Hematopoietic multipotent progenitor cell (in vitro differentiated cells): Measurements from ENCODE around the genes OGDHL and ASAH2B.

DNA sequence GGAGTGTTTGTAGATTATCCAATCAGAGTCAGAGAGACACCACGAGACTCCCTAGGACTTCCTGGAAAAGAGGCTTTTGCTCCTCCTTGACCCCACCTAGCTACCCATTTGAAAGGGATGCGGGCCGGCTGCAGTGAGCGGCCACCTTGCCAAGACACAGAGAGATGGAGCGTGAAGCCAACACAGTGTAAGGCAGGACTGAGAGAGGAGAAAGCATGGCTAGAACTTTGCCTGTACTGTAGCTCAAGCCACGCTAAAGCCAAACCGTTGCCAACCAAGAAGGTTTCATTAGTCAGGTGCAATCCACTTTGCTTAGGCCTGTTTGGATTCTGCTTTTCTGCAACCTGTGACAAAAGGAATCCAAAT, 3.4 kb upstream of the GDF2 start:
- CAGE, long polyA plus RNA = no peak

GRCh38 chr10:47330531-47331128, 8.4 kb downstream of the GDF2 start:
- CAGE, long polyA plus RNA = no peak

DNA sequence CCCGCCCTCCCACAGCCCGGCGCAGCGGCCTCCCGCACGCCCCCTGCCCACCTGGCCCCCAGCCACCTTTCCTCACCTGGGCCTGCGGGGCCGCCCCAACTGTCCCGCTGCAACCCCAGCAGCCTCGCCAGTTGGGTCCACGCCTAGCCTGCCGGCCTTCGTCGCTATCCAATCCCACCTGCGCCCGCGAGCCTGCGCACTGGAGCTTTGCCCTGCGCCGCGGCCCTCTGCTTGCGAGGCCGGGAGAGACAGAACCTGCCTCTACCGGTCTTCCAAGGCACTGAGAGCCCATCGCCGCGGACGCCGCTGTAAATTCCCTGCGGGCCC, 134.2 kb downstream of the FRMPD2 start:
- CAGE, long polyA plus RNA = no peak

GRCh38 chr10:48287563-48288611, 13.4 kb upstream of the FRMPD2 start:
- CAGE, long polyA plus RNA = no peak

- CAGE, long polyA plus RNA = no peak
Observed at GRCh38 chr10:48317083-48317629, 10.7 kb downstream of the MAPK8 start.

- CAGE, long polyA plus RNA = no peak
Observed at GRCh38 chr10:48369473-48369971, 63.0 kb downstream of the MAPK8 start.

DNA sequence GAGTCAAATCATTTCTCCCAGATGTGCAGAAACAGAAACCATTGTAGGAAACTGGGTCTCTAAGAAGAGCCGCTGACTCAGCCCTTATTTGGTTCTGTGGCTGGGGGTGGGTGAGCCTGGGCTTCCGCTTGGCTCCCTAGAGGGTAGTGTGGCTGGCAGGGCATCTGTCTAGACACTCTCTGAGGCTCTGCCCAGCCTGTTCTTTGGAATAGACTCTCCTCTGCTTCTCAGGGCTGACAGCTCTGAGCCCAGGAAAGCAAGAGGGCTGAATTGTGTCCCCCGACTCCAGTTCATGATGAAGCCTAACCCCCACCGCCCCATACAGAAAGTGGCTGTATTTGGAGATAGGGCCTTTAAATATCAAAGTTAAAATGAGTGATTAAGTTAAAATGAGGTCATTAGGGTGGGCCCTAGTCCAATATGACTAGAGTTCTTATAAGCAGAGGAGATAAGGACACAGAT, 29.6 kb upstream of the ARHGAP22 start:
- CAGE, long polyA plus RNA = no peak

DNA sequence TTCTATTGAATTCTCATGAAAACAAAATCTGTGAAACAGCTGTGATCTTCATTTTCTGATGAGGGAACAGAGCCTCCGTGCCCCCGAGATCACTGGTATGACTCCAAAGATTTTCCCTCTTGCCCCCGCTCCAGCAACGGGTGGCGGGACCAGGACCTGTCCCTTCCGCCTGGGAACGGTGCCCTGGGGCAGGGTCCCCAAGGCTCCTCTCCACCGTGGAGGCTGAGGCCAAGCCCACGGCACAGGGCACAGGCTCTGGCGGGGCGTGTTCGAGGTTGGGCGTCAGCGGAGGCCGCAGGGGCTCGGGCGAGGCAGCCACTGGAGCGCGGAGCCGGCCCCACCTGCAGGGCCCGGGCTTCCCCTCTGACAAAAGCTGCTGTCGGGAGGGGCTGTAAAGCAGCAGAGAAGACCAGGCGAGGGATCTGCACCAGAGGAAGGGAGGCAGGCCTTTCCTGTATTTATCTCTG, 13.2 kb upstream of the WDFY4 start:
- CAGE, long polyA plus RNA = no peak

- CAGE, long polyA plus RNA = no peak
Observed at GRCh38 chr10:49076910-49077750, 38.2 kb downstream of the VSTM4 start.

- CAGE, long polyA plus RNA = no peak
Observed at GRCh38 chr10:49272101-49273524, 26.4 kb upstream of the C10orf71 start.

GRCh38 chr10:49761380-49762501, at the start of gene OGDHL:
Gene OGDHL (minus strand): TSS chr10:49762323.
- CAGE, long polyA plus RNA = no peak

GRCh38 chr10:49988502-49988877, 284 bp downstream of the AGAP6 start:
- CAGE, long polyA plus RNA = no peak

DNA sequence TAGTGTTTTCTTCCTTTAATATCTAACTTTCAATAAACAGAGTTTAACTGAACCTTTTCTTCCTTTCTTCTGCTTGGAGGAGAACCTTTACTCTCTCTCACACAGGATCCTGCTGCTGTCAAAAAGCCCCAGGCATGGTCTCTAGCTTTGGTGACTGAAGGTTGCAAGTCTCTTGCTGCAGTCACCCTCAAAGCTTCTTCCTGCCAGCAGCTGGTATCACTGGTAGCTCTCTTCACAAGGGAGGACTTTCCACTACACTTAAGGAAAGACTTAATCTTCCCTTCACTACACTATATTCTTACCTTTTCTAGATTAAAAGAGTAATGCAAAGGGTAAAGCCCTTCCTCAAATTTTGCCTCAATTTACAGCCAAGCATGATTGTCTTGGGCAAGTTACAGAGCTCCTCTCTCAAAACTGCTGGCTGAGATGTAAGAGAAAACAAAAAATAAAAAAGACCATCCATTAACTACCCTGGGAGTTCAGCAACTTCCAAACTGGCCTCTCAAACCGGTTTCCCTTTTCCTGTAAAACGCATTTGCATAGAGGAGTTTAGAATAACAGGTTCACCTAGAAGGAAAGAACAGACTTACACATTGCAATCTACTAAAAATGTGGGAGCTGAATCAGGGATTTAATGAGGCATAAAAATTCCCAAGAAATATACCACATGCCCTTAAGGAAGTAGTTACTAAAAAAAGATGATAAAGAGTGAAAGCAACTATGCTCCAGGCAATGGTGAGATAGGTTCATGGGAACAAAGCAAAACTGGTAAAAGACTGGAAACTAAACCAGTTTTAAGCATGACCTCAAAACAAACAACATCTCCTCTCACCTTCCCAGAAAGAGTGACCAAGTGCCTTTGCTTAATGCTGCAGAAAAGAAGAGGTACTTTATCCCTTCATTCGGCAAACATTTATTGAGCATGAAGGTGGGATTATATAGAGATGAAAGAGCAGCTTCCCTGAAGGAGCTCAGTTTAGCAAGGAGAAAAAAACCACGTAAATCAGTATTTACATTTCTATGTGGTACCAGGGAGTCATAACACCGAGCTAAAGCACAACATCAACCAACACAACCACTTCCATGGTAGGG, 153.0 kb downstream of the SGMS1 start:
- CAGE, long polyA plus RNA = no peak

- CAGE, long polyA plus RNA = no peak
Observed at GRCh38 chr10:50624391-50624782, 631 bp upstream of the SGMS1 start.

DNA sequence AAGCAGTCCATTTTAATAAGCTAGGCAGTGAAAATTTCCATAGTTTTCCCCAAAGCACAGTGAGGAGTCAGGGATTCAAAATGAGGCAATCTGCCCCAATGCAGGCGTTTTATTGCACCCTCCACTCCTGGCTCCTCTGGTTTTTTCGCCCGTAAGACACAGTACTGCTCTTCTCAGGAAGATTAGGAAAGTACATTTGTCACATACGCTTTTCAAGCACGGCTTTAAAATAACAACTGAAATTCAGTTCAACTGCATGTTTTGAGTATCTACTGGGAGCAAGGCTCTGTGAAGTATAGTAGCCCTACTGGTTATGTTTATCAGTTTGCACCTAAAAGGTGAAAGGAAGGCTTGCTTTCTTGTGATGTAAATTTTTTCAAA, 1.9 kb upstream of the SGMS1 start:
- CAGE, long polyA plus RNA = no peak

- CAGE, long polyA plus RNA = no peak
Observed at GRCh38 chr10:50635152-50635463, 11.4 kb upstream of the SGMS1 start.

DNA sequence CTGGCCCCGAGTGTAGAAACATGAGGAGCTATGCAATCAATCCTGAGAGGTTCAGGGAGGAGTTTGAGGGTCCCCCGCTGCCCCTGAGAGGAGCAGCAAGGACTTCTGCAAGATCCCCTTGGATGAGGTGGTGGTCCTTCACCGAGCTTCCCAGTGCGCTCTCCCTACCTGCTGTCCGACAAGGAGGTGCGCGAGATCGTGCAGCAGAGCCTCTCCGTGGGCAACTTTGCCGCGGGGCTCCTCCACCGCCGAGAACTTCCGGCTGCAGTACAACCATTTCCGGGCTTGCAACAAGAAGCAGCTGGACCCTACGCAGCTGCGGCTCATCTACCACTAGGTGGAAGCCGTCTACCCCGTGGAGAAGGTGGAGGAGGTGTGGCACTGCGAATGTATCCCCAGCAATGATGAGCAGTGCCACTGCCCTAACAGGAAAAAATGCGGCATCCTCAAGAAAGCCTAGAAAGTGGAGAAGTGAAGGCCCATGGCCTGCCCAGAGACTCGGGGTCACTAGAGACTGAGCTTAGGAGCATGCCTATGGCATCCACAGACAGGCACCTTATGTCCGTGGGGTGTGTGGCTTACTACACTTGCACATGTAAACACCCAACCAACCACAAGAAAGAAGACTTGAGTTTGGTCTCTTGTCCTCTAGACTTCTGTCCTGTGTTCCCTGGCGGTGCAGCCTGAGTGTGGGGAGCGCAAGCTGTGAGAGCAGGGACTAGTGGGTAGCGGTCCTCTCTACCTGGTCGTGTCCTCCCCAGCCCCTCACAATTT, 36.4 kb upstream of the SGMS1 start:
- CAGE, long polyA plus RNA = no peak

- CAGE, long polyA plus RNA = no peak
Observed at GRCh38 chr10:50701949-50702391, 37.8 kb upstream of the ASAH2B start.

- CAGE, long polyA plus RNA = no peak
Observed at GRCh38 chr10:50739473-50740724, at the start of gene ASAH2B. Gene ASAH2B (plus strand): TSS chr10:50739936.

GRCh38 chr10:51075164-51075538, 864 bp downstream of the PRKG1 start:
- CAGE, long polyA plus RNA = no peak